AG10803 (cell line): ENCODE data around the genes RPS3A and GATB.

DNA sequence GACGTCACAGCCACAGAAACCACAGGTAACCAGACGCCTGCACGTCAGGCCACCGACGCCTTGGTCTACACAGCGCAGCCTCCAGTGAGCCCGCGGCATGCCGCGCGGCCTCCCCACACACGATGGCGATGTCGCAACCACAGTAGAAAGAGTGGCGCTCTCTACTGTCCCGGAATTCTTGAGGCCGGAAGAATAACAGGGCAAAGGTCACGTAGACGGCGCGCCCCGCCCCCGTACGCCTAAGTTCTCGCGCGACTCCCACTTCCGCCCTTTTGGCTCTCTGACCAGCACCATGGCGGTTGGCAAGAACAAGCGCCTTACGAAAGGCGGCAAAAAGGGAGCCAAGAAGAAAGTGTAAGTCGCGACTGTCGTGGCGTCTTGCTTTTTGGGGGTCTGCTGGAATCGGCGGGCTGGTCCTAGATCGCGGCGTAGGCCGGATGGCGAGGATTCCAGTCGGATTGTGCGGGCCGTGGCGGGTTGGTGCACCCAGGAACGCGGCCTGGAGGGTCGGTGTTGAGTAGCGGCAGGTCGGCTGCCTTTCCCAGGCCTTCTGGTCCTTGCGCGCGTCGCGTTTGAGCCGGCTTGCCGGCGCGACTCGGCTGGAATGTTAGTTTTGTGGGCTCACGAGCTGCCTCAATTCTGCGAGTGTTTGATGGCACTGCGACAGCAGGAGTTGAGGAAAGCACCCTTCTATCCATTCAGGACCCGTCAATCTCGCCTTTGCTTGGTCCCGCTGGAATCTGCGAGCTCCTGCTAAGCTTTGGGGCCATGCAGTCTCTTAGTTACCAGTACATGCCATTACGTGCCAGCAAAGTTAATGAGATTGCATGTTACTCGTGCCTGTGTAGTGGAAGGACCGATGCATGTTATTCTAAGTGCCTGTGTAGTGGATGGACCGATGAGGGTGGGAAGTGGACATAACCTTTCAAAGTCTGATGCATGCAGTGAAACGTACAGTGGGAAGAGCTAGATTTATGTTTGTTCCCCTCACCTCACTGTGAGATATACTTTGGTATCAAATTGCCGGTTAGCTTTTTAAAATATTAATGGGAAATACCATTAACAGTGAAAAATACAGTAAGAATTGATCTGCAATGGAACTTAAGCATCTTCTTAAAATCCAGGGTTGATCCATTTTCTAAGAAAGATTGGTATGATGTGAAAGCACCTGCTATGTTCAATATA, at the start of gene RPS3A:
Gene RPS3A (plus strand): TSS at position 268 of the 1,185 bp plus-strand sequence.
- RRBS = no CpG with 5 or more reads among the region's 75 CpGs

GRCh38 chr4:151113442-151114958, 14.6 kb downstream of the RPS3A start:
- RRBS = no CpG with 5 or more reads among the region's 14 CpGs

GRCh38 chr4:151147088-151147372, 47.6 kb downstream of the RPS3A start:
- RRBS = no CpG with 5 or more reads among the region's 2 CpGs

- RRBS = no CpG with 5 or more reads among the region's 4 CpGs
Observed at GRCh38 chr4:151184462-151185046, 85.1 kb downstream of the RPS3A start.

- RRBS = no CpG with 5 or more reads among the region's 4 CpGs
Observed at GRCh38 chr4:151206560-151207154, 70.3 kb upstream of the PRSS48 start.

- RRBS = no CpG with 5 or more reads among the region's 3 CpGs
Observed at GRCh38 chr4:151715968-151716304, 44.9 kb downstream of the GATB start.

DNA sequence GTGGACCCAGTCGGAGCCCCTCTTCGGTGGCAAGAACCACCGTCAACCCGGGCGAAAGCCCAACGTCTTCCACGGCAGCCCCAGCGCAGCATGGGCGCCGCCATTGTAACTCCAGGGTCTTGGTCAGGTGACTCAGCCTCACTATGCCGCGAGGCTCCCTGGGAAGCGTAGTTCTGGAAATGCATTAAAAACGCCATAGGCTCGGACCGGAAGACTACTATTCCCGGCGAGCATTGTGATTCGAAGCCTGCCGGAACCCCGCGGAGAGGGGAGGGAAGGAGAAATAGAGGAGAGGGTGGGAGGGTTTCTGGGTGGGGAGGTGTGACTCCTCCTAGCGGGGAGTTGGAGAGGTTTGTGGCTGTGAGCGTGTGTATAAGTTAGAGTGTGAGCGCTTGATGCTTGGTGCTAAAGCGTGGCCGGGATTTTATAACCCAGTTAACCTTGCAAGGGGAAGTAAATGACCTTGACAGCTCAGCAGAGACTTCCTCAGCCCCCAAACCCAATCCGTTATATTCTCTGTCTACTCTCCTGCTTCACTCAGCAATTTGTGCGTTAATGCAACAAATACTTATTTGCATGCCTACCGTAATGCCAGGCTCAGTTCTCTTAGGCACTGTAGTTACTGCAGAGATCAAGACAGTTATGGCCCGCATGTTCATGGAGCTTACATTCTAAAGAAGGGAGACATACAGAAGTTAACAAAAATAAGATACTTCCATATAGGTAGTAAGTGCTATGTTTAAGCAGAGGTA, at the start of gene GATB:
Gene GATB (minus strand): TSS at position 129 of the 752 bp plus-strand sequence.
- RRBS = no CpG with 5 or more reads among the region's 31 CpGs

DNA sequence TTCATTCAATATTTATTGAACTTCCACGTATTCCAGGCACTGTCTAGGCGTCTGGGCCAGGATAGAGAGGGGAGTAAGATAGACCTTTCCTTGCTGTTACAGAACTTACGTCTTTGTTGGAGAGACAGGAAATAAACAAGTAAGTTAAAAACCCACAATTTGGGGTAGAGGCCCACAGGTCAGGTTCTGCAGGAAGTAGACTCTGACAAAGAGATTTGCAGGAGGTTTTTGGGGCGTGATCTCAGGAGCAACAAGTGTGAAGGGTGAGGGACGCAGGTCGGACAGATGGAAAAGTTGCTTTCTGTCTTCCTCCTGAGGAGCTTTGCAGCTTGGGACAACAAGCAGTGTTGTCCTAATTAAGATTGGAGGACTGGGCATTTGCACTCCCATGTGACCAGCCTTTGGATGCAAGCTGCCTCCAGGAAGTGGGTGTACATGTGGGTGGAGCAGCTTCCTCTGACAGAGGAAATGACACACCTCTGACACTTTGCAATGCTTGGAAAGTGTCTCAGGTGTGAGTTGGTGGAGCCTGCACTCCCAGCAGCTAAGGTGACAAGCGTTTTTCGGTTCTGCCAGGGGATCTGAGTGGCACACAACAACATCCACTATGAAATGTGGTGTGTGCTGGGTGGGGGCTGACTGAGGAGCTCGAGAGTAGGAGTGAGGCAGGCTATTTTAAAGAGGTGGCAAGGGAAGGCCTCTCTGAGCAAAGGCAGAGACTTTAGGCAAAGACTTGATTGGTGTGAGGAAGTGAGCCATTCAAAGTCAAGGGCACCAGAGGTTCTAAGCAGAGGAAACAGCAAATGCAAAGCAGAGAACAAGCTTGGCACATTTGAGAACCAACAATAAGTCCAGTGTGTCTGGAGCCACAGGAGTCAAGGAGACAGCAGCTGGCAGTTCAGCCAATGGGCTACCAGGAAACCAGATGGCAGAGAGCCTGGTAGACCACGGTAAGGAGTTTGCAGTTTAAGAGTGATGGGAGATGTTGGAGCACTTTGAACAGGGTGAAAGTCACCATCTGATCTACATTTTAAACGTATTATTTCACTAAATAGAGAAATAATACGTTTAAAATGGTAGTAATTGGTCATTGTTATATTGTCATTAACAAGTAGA, 339.8 kb upstream of the GATB start:
- RRBS = no CpG with 5 or more reads among the region's 12 CpGs

GRCh38 chr4:152321986-152323328, 213.4 kb downstream of the FBXW7 start:
- RRBS = no CpG with 5 or more reads among the region's 7 CpGs

GRCh38 chr4:152514601-152514939, 21.3 kb downstream of the FBXW7 start:
- RRBS = no CpG with 5 or more reads among the region's 2 CpGs

DNA sequence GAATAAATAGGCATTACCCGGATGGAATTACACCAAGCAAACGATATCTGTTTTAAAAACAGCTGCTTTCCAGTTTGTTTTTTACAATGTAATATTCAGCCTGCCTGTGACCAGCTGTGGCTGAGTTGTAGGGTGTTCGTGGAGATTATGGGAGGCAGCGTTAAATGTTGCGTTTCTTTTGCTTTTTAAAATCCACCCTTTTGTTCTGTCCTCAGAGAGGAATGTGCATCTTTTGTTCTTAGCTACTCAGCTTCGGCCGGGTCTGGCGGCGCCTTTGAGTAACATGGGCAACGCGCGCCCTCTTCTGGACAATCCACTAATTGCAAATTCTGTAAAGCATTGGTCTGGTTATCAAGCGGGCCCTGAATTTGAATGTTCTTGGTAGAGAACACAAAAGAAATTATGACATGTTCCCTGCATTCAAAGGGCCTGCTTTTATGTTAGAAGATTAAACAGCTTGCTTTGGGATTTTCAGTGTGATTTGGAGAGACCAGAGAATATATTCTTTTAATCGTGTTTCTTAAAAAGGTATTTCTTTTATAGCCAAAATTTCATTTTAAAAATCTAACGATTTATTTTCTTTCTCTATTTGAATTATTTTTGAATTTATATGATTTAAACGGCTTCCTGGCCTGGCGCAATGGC, 76.3 kb upstream of the TRIM2 start:
- RRBS = no CpG with 5 or more reads among the region's 17 CpGs

- RRBS = 7% methylated on average over 8 of the region's 43 CpGs
Observed at GRCh38 chr4:153151981-153152792, 52.1 kb upstream of the TRIM2 start.

GRCh38 chr4:153348039-153348467, 3.6 kb downstream of the MND1 start:
- RRBS = no CpG with 5 or more reads among the region's 3 CpGs

- RRBS = under 1% methylated on average over 6 of the region's 26 CpGs
Observed at GRCh38 chr4:153467150-153467688, 1.1 kb downstream of the TMEM131L start.

DNA sequence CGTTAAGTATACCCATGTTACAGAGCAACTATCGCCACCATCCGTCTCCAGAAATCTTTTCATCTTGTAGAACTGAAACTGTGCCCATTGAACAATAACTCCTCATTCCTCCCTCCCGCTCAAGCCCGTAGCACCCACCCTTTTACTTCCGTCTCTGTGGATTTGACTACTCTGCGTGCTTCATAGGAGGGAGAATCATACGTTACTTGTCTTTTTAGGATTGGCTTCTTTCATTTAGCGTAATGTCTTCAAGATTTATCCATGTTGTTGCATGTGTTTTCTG, 55.4 kb downstream of the TMEM131L start:
- RRBS = no CpG with 5 or more reads among the region's 9 CpGs

- RRBS = no CpG with 5 or more reads among the region's 2 CpGs
Observed at GRCh38 chr4:153626794-153627058, 57.4 kb upstream of the TLR2 start.

DNA sequence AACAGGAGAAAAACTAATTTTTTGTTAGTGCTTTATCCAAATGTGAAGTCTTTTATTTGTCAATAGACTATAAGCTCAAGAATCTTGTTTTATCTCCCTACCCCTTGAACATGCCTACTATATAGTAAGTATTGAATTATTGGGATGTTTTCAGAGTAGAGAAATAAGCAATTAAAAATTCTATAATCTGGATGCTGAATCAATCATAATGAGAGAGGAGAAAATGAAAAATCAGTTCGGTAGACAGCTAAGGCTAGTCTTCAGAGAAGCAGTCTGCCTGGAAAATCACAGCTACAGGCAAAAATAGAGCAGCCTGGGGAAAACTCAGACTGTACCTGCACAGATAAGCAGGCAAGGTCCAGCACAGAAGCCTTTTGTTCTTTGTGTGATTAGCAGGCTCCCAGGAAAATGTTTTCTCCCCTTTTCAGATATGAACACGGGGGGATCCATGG, 24.3 kb downstream of the TLR2 start:
- RRBS = no CpG with 5 or more reads among the region's 2 CpGs

GRCh38 chr4:153781386-153781782, 7.5 kb downstream of the SFRP2 start:
- RRBS = 82% methylated on average over 4 of the region's 16 CpGs

GRCh38 chr4:153787244-153787584, 1.7 kb downstream of the SFRP2 start:
- RRBS = no CpG with 5 or more reads among the region's 1 CpG

DNA sequence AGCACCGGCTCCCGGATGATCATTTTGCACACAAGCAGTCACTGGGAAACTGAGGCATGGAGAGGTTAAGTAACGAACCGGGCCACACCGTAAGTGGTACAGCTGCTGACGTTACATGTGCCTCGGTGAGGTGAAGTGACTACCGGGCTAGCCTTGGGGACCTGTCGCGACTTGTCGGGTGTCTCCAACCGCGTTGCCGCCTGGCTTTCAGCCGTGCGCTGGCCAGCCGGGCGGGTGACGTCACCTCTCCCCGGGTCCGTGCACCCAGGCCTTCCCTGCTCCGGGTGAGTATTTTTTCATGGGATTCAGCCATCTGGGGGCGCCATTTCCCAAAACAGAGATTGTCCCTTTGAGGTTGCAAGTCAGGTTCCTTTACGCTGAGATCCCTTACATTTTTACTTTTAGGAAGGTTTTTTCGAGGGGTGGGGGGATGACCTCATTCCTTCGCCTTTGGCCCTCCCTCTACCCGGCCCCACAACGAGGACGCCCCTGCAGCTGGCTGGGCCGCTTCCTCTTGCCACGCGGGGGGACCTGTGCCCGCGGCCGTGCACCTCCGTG, 3.4 kb upstream of the SFRP2 start:
- RRBS = 5% methylated on average over 12 of the region's 36 CpGs